Measurements from ENCODE around the genes GNAS and PRELID3B.

GRCh38 chr20:58891212-58891881 is at the start of gene GNAS:
Gene GNAS (plus strand): TSS chr20:58891421.
CAGE:
- cytosol, long polyA minus RNA, result start-site peak on the plus strand at chr20:58891352-58891424, 759 reads
- cytosol, long polyA plus RNA, result start-site peak on the plus strand at chr20:58891374-58891780, 2,387 and 55 reads in 2 replicates
- long polyA plus RNA, result start-site peak on the plus strand at chr20:58891344-58892120, 989 and 1,611 reads in 2 replicates
- nucleus, long polyA minus RNA, result start-site peak on the plus strand at chr20:58891374-58891444, 106 reads; start-site peak on the plus strand at chr20:58891500-58891578, 17 reads; start-site peak on the plus strand at chr20:58891743-58891776, 36 reads
- nucleus, long polyA plus RNA, result start-site peak on the plus strand at chr20:58891718-58891776, 121 and 124 reads in 2 replicates

CAGE:
- cytosol, long polyA minus RNA, result no peak
- cytosol, long polyA plus RNA, result no peak
- long polyA plus RNA, result no peak
- nucleus, long polyA minus RNA, result start-site peak on the plus strand at chr20:58892740-58893109, 24 reads
- nucleus, long polyA plus RNA, result no peak
These were observed 1.7 kb downstream of the GNAS start for GRCh38 chr20:58892890-58893340.

GRCh38 chr20:58910470-58911447 is 19.5 kb downstream of the GNAS start:
CAGE:
- cytosol, long polyA minus RNA, result start-site peak on the plus strand at chr20:58910920-58911097, 700 reads
- cytosol, long polyA plus RNA, result start-site peak on the plus strand at chr20:58910683-58911150, 1,982 and 1,024 reads in 2 replicates; start-site peak on the minus strand at chr20:58910792-58911194, 270 and 94 reads in 2 replicates
- long polyA plus RNA, result start-site peak on the minus strand at chr20:58910964-58911003, 7 and 6 reads in 2 replicates; start-site peak on the minus strand at chr20:58911059-58911071, 68 and 39 reads in 2 replicates; start-site peak on the minus strand at chr20:58911142-58911186, 7 and 10 reads in 2 replicates
- nucleus, long polyA minus RNA, result start-site peak on the minus strand at chr20:58910720-58910879, 23 reads; start-site peak on the plus strand at chr20:58910918-58910965, 58 reads; start-site peak on the plus strand at chr20:58911033-58911117, 196 reads
- nucleus, long polyA plus RNA, result no peak

CAGE:
- cytosol, long polyA minus RNA, result no peak
- cytosol, long polyA plus RNA, result no peak
- long polyA plus RNA, result no peak
- nucleus, long polyA minus RNA, result no peak
- nucleus, long polyA plus RNA, result no peak
These were observed 929 bp downstream of the NELFCD start for GRCh38 chr20:58981846-58982523.

CAGE:
- cytosol, long polyA minus RNA, result no peak
- cytosol, long polyA plus RNA, result no peak
- long polyA plus RNA, result no peak
- nucleus, long polyA minus RNA, result no peak
- nucleus, long polyA plus RNA, result no peak
These were observed 11.7 kb downstream of the CTSZ start for GRCh38 chr20:58995367-58995813.

GRCh38 chr20:58997455-58997910 is 9.6 kb downstream of the CTSZ start:
CAGE:
- cytosol, long polyA minus RNA, result start-site peak on the minus strand at chr20:58997630-58997721, 18 reads
- cytosol, long polyA plus RNA, result no peak
- long polyA plus RNA, result no peak
- nucleus, long polyA minus RNA, result no peak
- nucleus, long polyA plus RNA, result no peak

CAGE:
- cytosol, long polyA minus RNA, result no peak
- cytosol, long polyA plus RNA, result start-site peak on the minus strand at chr20:59042743-59042815, 1,178 and 1,662 reads in 2 replicates
- long polyA plus RNA, result start-site peak on the minus strand at chr20:59042743-59042806, 835 and 1,762 reads in 2 replicates
- nucleus, long polyA minus RNA, result start-site peak on the minus strand at chr20:59042752-59042797, 59 reads
- nucleus, long polyA plus RNA, result start-site peak on the minus strand at chr20:59042743-59042806, 369 and 1,103 reads in 2 replicates
These were observed at the start of gene PRELID3B for GRCh38 chr20:59042527-59043258. Gene PRELID3B (minus strand): TSS chr20:59042786.

DNA sequence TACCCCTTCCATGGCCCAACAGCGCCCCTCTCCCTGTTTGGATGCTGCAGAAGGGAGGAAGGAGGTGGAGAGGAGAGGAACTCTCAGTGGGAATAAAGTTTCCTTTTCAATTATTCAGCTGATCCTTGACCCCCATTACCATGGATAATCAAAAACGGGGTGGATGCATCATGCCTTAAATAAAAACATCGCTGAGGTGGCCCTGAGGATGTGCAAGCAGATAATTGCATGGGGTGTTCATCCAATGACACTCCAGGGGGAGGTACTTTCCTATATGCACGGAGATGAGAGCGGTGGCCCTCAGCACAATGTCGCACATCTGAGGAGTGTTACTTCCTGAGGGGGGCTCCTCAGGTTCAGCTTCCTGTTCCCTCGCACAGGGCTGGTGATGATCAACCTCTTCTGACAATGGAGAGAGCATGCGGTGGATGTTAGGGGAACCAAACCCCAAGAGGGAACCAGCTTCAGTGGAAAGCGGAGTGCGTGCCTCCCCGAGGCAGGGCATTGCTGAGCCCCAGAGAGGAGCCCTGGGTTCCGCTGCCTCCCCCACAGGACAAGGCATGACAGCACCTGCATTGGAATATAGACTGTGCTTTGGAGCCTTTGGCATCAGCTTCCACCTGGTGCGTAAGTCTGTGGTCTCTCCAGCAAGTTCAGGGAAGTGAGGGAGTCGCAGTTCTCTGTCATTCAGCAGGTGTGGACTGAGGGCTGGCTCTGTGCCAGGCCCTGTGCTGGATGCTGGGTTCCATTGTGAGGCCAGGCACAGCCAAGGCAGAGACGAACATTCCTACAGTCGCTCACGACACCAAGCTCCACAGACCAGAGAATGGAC is 4.1 kb upstream of the ZNF831 start:
CAGE:
- cytosol, long polyA minus RNA, result no peak
- cytosol, long polyA plus RNA, result no peak
- long polyA plus RNA, result no peak
- nucleus, long polyA minus RNA, result no peak
- nucleus, long polyA plus RNA, result no peak

GRCh38 chr20:59402571-59403111 is 102.2 kb downstream of the EDN3 start:
CAGE:
- cytosol, long polyA minus RNA, result no peak
- cytosol, long polyA plus RNA, result no peak
- long polyA plus RNA, result no peak
- nucleus, long polyA minus RNA, result no peak
- nucleus, long polyA plus RNA, result no peak

DNA sequence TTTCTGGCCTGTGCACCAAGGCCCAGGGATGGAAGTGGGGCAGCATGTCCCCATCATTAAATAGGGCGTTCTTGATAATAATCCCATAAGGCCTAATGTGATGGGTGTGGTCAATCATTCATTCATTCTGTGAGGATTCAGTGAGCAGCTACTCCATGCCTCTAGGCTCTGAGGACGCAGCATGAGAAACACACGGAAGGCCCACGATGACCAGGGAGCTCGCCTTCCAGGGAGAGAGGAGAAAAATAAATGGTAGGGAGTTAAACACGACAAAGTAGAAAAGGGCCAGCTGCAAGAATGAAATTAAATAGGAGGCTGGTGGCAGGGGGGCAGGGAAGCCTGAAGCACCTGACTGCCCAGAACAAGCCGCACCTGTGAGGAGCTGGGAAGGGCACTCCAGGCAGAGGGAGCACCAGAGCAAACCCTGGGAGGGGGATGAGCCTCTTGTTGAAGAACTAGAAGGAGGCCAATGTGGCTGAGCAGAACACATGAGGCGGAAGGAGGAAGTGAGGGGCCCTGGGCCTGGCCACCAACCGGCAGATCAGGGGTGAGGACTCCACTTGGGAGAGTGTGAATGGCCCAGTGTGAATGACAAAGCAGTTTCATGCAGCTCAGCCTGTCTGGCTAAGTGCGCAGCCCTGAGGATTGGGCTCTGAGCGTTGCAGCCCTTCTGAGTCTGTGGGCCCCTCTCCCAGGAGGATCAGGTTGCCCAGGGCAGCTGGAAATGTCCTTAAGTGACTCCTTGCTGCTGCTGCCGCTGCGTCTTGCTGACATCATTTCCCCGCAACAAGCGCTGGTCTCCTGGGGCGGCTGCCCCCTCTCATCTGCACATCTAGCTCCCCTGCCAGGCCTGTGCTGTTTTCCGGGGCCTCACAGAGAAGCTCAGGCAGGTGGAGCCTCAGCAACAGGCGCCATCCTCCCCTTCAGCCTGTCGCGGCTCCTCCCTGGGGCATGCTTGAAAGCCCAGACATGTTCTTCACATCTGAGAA is 99.9 kb downstream of the CDH26 start:
CAGE:
- cytosol, long polyA minus RNA, result no peak
- cytosol, long polyA plus RNA, result no peak
- long polyA plus RNA, result no peak
- nucleus, long polyA minus RNA, result no peak
- nucleus, long polyA plus RNA, result no peak

CAGE:
- cytosol, long polyA minus RNA, result no peak
- cytosol, long polyA plus RNA, result no peak
- long polyA plus RNA, result no peak
- nucleus, long polyA minus RNA, result no peak
- nucleus, long polyA plus RNA, result no peak
These were observed 497.1 kb downstream of the CDH26 start for GRCh38 chr20:60455288-60455767.

DNA sequence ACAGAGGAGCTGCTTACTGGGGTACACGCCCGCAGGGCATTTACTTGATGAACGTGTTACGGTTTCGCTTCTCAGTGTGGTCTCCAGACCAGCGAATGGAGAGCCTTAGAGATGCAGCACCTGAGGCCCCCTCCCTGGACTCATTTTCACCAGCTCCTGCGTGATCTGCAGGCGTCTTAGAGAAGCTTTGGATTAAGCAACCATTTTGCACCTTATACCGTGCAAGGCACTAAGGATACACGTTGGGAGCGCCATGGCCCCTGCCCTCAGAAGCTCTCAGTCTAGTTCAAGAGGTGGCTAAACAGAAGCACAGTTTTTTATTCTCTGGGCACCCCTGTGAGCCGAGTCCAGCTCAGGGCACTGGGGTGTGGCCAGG is 350.7 kb downstream of the CDH4 start:
CAGE:
- cytosol, long polyA minus RNA, result no peak
- cytosol, long polyA plus RNA, result no peak
- long polyA plus RNA, result no peak
- nucleus, long polyA minus RNA, result no peak
- nucleus, long polyA plus RNA, result no peak

CAGE:
- cytosol, long polyA minus RNA, result no peak
- cytosol, long polyA plus RNA, result no peak
- long polyA plus RNA, result no peak
- nucleus, long polyA minus RNA, result no peak
- nucleus, long polyA plus RNA, result no peak
These were observed 1.4 kb upstream of the TAF4 start for GRCh38 chr20:62066847-62067700.

GRCh38 chr20:62097003-62097353 is 25.3 kb upstream of the LSM14B start:
CAGE:
- cytosol, long polyA minus RNA, result no peak
- cytosol, long polyA plus RNA, result no peak
- long polyA plus RNA, result no peak
- nucleus, long polyA minus RNA, result no peak
- nucleus, long polyA plus RNA, result no peak

DNA sequence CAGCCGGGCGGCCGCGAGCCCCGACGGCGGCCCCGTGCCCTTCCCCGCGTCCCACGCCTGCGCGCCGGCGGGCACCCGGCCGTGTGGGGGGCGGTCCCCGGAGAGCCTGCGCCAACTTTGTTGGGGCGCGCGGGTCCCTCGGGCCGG is 302 bp downstream of the SS18L1 start:
CAGE:
- cytosol, long polyA minus RNA, result no peak
- cytosol, long polyA plus RNA, result no peak
- long polyA plus RNA, result no peak
- nucleus, long polyA minus RNA, result no peak
- nucleus, long polyA plus RNA, result no peak

CAGE:
- cytosol, long polyA minus RNA, result no peak
- cytosol, long polyA plus RNA, result no peak
- long polyA plus RNA, result no peak
- nucleus, long polyA minus RNA, result no peak
- nucleus, long polyA plus RNA, result no peak
These were observed 14.4 kb upstream of the ADRM1 start for GRCh38 chr20:62288499-62288698.

DNA sequence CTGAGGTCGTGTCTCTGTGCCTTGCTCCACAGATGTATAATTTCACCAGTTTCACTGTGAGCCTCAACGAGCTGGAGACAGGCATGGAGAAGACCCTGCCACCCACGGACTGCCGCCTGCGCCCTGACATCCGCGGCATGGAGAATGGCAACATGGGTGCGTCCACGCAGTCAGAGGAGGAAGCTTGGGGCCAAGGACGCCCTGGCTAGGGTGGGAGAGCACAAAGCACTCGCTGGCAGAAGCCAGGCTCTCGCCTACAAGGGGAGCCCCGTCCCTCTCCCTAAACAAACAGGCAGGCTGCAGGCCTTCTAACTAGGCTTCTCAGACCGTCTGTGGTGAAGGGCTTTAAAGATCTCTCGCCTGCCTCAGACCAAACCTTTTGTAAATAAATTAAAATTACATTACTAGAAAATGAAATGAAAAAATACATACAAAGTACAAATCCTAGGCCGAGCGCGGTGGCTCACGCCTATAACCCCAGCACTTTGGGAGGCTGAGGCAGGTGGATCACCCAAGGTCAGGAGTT is 13.6 kb upstream of the ADRM1 start:
CAGE:
- cytosol, long polyA minus RNA, result no peak
- cytosol, long polyA plus RNA, result no peak
- long polyA plus RNA, result no peak
- nucleus, long polyA minus RNA, result no peak
- nucleus, long polyA plus RNA, result no peak

DNA sequence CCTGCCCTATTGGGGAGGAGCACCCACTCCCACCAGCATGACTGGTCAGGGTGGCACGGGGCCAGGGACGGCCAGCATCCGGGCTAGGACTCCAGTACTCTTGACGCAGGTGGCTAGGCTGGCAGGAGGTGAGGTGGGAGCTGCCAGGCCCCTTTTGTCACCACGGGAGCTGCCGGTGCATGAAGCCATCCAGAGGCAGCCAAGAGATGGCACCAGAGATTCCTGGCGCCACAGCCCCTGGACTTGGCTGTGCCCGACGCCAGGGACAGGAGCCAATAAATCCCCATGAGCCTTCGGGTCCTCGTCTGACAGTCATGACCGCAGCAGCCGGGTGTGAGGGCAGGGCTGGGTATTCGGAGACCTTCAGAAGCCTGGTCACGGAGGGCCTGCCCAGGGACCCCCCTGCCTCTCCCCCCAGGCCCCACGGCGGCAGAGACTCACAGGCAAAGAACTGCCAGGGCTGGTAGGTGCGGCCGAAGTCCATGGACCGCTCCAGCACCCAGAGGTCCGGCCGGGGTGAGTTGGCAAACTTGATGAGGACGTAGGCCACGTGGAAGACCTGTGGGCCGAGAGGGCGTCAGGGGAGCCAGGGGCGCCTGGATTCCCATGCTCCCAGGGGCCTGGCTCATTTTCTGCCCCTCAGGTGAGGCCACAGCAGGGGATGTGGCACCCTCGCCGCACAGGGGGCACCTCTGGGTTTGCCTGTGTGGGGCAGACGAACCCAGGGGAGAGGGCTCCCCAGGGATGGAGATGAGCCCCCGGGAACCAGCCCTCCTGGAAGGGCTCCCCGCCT is 14.2 kb downstream of the LAMA5 start:
CAGE:
- cytosol, long polyA minus RNA, result no peak
- cytosol, long polyA plus RNA, result no peak
- long polyA plus RNA, result no peak
- nucleus, long polyA minus RNA, result no peak
- nucleus, long polyA plus RNA, result no peak

DNA sequence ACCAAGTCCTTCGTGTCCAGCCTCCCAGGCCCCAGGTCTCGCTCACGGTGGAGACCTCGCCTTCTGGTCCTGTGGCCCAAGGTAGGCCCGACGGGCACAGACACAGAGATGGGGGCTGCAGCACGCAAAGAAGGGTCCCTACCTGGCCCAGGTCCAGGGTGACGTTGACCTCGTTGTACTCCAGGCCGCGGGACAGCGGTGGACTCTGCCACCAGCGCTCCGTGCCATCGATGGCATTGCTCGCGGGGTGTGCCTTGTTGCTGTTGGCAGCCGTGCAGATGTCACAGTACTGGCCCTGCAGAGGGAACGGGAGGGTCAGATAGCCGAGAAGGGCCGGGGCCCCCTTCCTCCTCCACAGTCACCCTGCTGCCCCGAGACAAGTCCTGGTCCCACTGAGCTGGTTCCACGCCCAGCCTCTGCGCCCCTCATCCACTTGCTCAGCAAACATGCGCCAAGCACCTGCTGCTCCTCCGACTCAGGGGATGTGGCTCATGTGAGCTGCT is 4.8 kb downstream of the LAMA5 start:
CAGE:
- cytosol, long polyA minus RNA, result no peak
- cytosol, long polyA plus RNA, result no peak
- long polyA plus RNA, result no peak
- nucleus, long polyA minus RNA, result no peak
- nucleus, long polyA plus RNA, result no peak

DNA sequence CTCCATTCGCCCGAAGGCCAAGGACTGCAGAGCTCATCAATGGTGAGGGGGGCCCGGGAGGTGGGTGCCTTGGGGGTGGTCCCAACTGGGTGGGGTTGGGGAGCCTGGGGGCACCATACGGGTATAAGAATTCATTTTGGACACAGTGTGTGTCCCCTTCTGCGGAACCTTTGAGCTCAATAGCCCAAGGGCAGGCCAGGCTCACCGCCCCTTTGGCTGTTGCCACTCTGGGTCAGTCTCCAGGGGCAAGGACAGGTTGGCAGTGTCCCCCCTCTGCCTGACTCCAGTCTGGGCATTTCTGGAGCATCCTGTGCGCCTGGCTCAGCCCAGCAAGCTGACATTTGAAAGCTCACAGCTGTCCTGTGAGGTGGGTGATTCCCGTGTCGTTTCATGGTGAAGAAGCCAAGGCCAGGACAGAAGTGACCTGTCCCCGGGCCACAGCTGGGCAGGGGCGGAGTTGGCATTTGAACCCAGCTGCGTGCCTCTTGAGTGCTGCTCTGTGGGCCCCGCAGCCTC is 5.5 kb upstream of the GATA5 start:
CAGE:
- cytosol, long polyA minus RNA, result no peak
- cytosol, long polyA plus RNA, result no peak
- long polyA plus RNA, result no peak
- nucleus, long polyA minus RNA, result no peak
- nucleus, long polyA plus RNA, result no peak

Measured in keratinocyte (primary cell).